Adrenal gland (tissue), 7 donors: ENCODE measurements around a stretch of chr9.

DNA sequence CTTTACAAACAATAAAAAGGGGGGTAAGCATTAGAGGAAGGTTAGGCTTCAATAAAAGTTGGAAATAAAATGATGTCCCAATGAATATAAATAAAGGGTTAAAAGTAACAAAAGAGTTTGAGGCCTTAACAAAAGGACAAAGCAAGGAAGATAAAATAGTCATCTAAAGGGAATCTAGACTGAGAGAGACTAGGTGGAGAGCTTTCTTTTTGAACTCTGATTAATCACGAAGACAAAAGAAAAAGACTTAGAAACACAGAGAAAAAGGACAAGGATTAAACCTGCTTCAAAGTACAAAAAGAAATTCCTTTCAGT is 813.2 kb downstream of the PTPRD start:
- PRO-cap, 3 experiments: no peak in any of the 3 experiments
- RAMPAGE, long total RNA, 4 experiments: no peak in any of the 4 experiments
- RRBS: no CpG with 5 or more reads among the region's 1 CpG

DNA sequence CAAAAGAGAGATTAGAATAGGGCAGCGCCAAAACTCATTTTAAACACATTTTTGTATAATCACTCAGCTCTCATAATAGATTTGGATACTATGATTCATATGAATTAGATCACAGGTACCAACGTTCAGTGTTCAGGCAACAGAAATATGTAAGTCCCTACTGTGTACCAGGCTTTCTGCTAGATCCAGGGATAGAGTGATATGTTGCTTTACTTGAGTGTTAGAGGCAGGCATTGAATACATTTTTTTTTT is 370.5 kb downstream of the PTPRD start:
- PRO-cap, 3 experiments: no peak in any of the 3 experiments
- RAMPAGE, long total RNA, 4 experiments: no peak in any of the 4 experiments
- RRBS: no CpG with 5 or more reads among the region's 2 CpGs

DNA sequence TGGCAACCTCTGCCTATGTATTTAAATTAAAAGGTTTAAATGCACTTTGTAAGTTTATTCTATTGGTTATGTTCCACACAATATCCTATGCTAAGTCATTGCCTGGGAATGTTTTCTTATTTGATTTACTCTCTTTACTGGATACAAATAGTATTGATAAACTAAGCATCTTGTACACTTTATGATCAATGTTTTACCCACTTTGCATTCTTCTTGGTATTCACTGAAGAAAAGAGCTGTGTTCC is 792.2 kb upstream of the TYRP1 start:
- PRO-cap, 3 experiments: no peak in any of the 3 experiments
- RAMPAGE, long total RNA, 4 experiments: no peak in any of the 4 experiments

GRCh38 chr9:12698291-12698744 is 5.1 kb downstream of the TYRP1 start:
- PRO-cap, 3 experiments: no peak in any of the 3 experiments
- RAMPAGE, long total RNA, 4 experiments: no peak in any of the 4 experiments
- RRBS: no CpG with 5 or more reads among the region's 4 CpGs

- PRO-cap, 3 experiments: no peak in any of the 3 experiments
- RAMPAGE, long total RNA, 4 experiments: no peak in any of the 4 experiments
- RRBS: no CpG with 5 or more reads among the region's 7 CpGs
Observed at GRCh38 chr9:12816738-12817424, 42.1 kb downstream of the LURAP1L start.

- PRO-cap, 3 experiments: no peak in any of the 3 experiments
- RAMPAGE, long total RNA, 4 experiments: no peak in any of the 4 experiments
- RRBS: no CpG with 5 or more reads among the region's 2 CpGs
Observed at GRCh38 chr9:12882235-12882591, 107.4 kb downstream of the LURAP1L start.

- PRO-cap, 3 experiments: no peak in any of the 3 experiments
- RAMPAGE, long total RNA, 4 experiments: no peak in any of the 4 experiments
- RRBS: no CpG with 5 or more reads among the region's 1 CpG
Observed at GRCh38 chr9:12923389-12923789, 148.6 kb downstream of the LURAP1L start.

- PRO-cap, 3 experiments: no peak in any of the 3 experiments
- RAMPAGE, long total RNA, 4 experiments: no peak in any of the 4 experiments
- RRBS: no CpG with 5 or more reads among the region's 2 CpGs
Observed at GRCh38 chr9:13139481-13140380, 139.8 kb downstream of the MPDZ start.

DNA sequence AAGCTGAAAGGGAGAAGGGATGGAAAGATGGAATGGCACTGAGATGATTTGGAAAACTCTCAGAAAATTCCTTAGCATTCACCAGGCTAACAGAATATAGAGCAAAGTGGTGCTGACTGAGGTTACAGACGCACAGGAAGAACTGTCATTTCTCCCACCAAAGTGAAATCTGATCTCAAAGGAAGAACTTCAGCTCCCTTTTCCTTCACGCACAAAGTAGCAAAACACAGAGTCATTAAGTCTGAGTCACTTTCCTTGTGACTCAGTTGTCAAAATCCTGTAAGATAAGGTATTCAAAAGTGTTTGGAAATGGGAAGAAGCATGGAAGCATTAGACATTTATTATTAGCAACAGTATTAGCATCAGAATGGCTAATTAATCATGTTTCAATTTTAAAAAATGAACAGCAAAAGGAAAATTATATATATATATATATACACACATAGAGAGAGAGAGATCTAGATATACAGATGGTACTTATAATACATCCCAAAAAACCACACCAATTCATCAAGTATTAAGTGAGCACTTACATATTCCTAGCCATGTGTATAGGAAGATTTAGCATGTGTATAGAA is 11.7 kb downstream of the MPDZ start:
- PRO-cap, 3 experiments: no peak in any of the 3 experiments
- RAMPAGE, long total RNA, 4 experiments: no peak in any of the 4 experiments
- RRBS: no CpG with 5 or more reads among the region's 2 CpGs

GRCh38 chr9:13274886-13275585 is 4.5 kb downstream of the MPDZ start:
- PRO-cap, 3 experiments: no peak in any of the 3 experiments
- RAMPAGE, long total RNA, 4 experiments: no peak in any of the 4 experiments
- RRBS: no CpG with 5 or more reads among the region's 3 CpGs

- PRO-cap, 3 experiments: no peak in any of the 3 experiments
- RAMPAGE, long total RNA, 4 experiments: no peak in any of the 4 experiments
- RRBS: no CpG with 5 or more reads among the region's 4 CpGs
Observed at GRCh38 chr9:13432945-13433392, 153.5 kb upstream of the MPDZ start.

GRCh38 chr9:13513734-13513974 is 234.2 kb upstream of the MPDZ start:
- PRO-cap, 3 experiments: no peak in any of the 3 experiments
- RAMPAGE, long total RNA, 4 experiments: no peak in any of the 4 experiments
- RRBS: no CpG with 5 or more reads among the region's 6 CpGs

DNA sequence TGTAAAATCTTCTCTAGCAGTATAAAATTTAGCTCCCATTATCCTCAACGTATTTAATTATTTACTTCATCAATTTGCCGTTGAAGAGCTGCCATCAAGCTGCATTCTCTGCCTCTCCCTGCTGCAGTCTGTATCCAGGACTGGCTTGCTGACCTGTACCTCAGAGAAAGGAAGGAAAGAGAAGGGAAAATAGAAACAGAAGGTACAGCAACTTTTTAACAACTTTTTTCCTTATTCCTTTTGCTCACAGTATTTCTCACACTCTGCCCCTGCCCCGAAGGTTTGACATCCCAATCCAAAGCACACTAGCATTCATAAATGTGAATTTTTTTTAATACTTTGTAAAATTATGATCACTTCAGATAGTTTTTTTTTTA is 248.1 kb upstream of the MPDZ start:
- PRO-cap, 3 experiments: no peak in any of the 3 experiments
- RAMPAGE, long total RNA, 4 experiments: no peak in any of the 4 experiments
- RRBS: no CpG with 5 or more reads among the region's 3 CpGs

DNA sequence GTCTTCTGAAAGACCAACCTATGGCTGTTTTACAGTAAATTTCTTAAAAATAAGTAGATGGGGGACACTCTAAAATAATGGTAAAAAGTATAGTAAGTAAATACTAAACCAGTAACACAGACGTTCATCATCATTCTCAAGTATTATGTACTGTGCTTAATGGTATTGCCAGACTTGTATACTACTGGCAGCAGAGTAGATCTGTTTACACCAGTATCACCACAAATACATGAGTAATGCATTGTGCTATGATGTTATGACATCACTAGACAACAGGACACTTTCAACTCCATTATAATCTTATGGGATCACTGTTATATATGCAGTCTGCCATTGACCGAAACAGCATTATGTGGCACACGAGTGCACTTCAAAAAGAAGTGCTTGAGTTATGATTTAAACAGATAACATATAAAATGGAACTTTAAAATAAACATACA is 483.5 kb downstream of the NFIB start:
- PRO-cap, 3 experiments: no peak in any of the 3 experiments
- RAMPAGE, long total RNA, 4 experiments: no peak in any of the 4 experiments
- RRBS: no CpG with 5 or more reads among the region's 3 CpGs

- PRO-cap, 3 experiments: no peak in any of the 3 experiments
- RAMPAGE, long total RNA, 4 experiments: no peak in any of the 4 experiments
- RRBS: no CpG with 5 or more reads among the region's 8 CpGs
Observed at GRCh38 chr9:13841629-13842579, 472.0 kb downstream of the NFIB start.

DNA sequence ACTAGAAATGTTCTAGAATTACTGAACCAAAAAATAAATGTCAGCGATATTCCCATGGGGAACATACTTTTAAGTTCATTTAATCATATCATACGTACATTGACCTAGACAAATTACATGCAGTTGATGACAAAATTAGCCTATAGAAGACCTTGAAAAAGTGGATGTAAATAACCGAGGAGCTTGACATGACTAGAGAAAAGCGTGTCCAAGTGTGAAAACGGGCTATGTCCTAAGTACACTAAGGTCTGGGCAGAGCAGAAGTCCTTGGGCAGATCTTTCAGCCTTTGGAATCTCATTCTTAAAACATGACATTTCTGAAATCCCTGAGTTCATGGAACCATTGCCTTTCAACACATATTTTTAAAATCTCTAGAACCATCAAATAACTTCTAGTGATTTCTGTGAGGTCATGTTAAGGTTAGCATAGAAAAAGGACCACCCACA is 417.1 kb downstream of the NFIB start:
- PRO-cap, 3 experiments: no peak in any of the 3 experiments
- RAMPAGE, long total RNA, 4 experiments: no peak in any of the 4 experiments
- RRBS: no CpG with 5 or more reads among the region's 5 CpGs

GRCh38 chr9:14086867-14087599 is 226.9 kb downstream of the NFIB start:
- PRO-cap, 3 experiments: no peak in any of the 3 experiments
- RAMPAGE, long total RNA, 4 experiments: no peak in any of the 4 experiments
- RRBS: no CpG with 5 or more reads among the region's 3 CpGs

DNA sequence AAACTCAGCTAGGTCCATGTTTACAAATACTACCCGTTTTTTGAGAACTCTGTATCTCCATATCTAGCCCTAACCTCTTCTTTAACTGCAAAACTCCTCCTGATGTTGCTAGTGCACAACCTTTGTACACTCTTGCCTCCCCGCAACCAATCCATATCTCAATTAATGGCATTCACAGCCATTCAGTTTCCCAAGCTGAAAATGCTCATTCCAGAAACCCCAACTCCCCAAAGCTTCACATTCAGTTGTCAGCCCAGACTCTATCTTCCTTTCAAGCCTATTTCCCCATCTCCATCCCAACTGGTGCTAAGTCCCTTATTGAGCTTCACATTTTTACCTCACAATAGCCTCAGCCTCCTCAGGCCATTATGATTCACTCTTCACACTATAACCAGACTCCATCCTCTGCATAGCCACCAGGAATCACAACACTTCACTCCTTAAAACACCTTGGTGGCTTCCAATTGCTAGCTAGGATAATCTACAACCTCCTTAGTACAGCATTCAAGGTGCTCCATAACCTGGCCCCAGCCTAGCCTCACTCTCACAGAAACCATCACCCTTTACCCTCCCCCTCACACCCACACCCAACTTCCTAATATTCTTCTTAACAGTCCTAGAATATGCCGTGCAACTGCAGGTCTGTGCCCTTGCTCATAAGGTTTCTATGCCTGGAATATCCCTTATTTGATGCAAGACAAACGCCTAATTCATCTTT is 113.0 kb downstream of the NFIB start:
- PRO-cap, 3 experiments: no peak in any of the 3 experiments
- RAMPAGE, long total RNA, 4 experiments: no peak in any of the 4 experiments
- RRBS: no CpG with 5 or more reads among the region's 4 CpGs

GRCh38 chr9:14218987-14219541 is 94.9 kb downstream of the NFIB start:
- PRO-cap, 3 experiments: no peak in any of the 3 experiments
- RAMPAGE, long total RNA, 4 experiments: no peak in any of the 4 experiments
- RRBS: no CpG with 5 or more reads among the region's 4 CpGs

DNA sequence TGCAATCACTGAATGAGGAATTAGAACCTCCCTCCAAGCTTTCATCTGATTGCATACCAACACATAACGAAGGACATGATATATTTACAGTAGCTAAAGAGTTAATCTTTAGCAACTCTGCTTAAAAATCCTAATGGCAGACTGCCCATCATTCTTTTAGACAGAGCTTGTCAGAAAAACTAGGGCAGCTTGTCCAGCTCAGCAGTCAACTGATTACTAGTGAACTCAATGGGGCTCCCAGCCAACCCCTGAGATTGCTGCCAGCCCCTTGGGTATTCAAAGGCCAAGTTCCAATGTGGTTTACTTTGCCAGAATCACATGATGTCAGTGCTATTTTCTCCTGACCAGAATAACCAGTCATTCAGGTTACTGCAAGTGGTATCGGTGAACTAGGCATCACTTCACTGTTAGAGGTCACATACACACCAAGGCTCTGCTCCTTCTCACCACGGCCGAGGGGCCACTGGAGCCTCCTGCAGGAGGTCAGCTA is 62.7 kb downstream of the NFIB start:
- PRO-cap, 3 experiments: no peak in any of the 3 experiments
- RAMPAGE, long total RNA, 4 experiments: no peak in any of the 4 experiments
- RRBS: no CpG with 5 or more reads among the region's 4 CpGs